ReNcell CX (cell line): ENCODE data around the genes SCNN1G and COG7.

DNA sequence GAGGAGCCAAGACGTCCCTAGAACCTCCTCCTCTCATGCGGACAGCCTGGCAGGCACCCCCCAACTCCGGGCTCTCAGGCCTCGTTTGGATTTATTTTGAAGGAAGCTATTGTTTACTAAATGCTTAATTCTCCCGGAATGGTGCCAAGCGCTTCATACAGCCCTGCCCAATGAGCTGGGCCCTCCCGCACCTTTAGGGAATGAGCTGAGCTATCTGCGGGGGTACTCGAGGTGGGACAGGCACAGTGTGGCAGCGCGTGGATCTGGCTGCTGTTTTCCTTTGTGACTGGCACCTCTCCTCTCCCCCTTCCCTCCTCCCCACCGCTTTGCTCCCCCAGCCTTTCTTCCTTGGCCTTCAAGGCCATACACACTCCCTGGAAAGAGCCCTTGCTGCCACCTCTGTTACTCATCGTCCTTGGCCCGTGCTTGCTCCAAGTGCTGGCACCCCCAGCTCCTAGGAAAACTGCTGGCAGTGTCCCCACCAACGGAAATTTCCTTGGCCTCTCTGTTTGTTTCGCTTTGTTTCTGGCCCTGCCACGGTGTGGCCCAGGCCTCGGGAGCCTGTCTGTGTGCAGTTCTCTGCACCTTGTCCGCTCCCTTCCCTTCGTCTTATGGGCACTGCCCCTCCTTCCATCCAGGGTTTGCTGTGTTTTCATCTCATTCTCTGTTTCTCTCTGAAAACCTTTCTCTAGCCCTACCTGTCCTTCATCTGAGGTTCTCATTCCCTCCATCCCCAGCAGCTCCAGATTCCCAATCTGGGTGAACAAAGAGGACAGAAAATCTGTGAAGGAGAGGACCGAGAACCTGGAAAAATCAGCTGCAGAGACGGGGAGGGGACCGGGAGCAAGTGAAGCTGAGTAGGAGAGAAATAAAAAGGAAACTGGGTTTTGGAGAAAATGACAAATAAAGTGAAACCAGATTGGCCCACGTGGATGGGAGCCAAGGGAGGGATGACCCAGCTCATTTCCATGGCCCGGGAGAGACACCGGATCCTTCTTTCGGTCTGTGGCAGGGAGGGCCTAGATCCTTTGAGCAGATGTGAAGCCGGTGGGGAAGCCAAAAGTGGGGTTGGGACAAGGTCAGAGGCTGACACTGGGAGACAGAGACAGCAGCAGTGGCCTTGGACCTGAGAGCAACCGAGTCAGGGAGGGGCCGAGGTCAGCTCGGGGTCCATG, 50.2 kb upstream of the CDR2 start:
- PRO-cap, result bidirectional peak, plus-strand start at position 229 of the sequence, minus-strand start at position 81 of the sequence; bidirectional peak, plus-strand start at position 730 of the sequence, minus-strand start at position 607 of the sequence

- PRO-cap, result no peak
These were observed 9.2 kb downstream of the USP31 start for GRCh38 chr16:23139829-23140621.

DNA sequence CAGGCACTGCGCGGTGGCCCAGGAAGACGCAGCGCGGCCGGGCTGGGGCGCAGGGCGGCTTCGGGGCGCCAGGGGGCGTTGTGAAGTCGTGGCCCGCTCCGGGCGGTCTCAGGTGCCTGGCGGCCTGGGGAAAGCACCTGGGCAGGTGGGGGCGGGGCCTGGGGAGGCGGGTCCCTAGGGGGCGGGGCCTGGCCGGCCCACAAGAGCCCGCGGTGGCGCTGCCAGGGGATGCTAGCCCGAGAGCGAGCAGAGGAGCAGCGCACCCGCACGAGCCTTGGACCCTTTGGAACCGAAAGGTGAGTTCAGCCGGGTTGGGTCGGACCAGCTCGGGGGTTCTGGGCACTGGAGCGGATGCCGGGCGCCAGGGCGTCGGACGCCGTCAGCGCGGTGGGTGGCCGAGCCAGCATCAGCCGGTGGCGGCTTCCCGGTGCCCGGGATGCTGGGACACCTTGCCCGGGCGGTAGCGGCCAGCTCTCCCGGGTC, at the start of gene SCNN1G:
SCNN1G (plus strand) TSS at position 228 of the 483 bp plus-strand sequence.
- PRO-cap, result no peak

- PRO-cap, result bidirectional peak, plus-strand start at chr16:23452784, minus-strand start at chr16:23452672
These were observed at the start of gene COG7 for GRCh38 chr16:23452483-23453558. COG7 (minus strand) TSS chr16:23453189.

- PRO-cap, result no peak
These were observed 12.9 kb upstream of the COG7 start for GRCh38 chr16:23465922-23466204.

GRCh38 chr16:23508509-23509567, 1.5 kb downstream of the GGA2 start:
- PRO-cap, result no peak

DNA sequence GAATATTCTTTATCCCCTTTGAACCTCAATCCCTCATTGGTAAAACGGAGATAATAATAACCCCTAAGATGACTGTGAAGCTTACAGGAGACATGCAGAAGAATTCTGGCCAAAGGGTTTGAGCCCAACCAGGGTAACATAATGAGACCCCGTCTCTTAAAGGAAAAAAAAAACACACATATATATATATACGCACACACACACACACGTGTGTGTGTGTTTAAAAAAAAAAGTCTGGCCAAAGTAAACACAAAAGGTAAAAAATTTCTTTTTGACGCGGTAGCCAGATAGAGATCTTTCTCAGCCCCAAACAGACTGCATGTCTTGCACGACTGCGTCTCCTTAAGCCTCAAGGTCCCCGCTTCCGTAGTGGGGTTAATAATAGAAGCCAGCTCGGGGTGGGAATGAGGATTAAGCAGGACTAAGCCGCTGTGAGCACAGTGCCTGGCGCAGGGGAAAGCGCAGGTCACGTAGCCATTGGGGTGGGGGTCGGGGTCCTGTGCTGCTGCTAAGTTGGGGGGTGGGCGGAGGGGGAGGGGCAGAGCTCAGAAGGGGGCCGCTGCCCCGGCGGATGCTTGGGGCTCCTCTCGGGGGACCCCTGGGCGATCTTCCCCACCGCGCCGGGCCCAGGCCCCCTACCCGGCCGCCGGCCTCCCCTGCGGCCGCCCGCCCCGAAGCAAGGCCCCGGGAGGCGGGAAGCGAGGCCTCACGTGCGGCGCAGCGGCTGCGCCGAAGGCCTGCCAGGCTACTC, 551 bp downstream of the GGA2 start:
- PRO-cap, result bidirectional peak, plus-strand start at position 444 of the sequence, minus-strand start at position 330 of the sequence

- PRO-cap, result no peak
These were observed 4.5 kb upstream of the GGA2 start for GRCh38 chr16:23514833-23515253.

- PRO-cap, result no peak
These were observed 13.4 kb downstream of the UBFD1 start for GRCh38 chr16:23570664-23571676.

- PRO-cap, result no peak
These were observed 10.4 kb downstream of the PLK1 start for GRCh38 chr16:23689076-23689595.

GRCh38 chr16:23729622-23730241, 16.7 kb upstream of the ERN2 start:
- PRO-cap, result no peak

DNA sequence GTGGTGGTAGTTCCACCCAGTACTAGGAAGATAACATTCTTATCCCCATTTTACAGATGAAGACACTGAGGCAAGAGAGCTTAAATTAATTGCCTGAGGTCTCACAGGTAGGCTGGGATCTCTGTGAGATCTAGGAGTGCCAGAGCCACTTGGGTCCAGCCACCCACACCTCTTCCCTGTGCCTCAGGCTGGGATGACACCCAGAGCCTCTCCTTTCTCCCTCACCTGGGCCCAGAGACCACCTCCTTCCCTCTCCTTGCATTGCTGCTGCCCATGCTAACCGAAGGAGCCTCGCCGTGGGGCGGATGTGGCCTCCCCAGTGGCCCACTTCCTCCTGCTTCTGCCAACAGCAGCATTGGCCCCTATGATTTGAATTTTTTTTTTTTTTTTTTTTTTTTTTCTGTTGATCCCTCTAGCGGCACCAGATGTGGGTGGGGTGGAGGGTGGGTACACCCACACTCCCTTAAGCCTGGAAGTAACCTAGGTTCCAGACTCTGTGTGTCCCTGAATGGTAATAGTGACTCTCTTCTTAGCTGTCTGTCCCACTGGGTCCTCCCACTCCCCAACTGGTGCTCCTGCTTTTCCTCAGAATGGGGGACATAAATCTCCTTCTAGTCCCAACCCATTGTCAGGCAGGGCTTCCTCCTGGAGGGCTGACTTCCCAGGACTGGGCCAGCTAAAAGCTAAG, 114.1 kb downstream of the PRKCB start:
- PRO-cap, result no peak

GRCh38 chr16:24014100-24014662, 178.4 kb downstream of the PRKCB start:
- PRO-cap, result no peak

GRCh38 chr16:24759175-24759917, 29.9 kb downstream of the TNRC6A start:
- PRO-cap, result no peak

DNA sequence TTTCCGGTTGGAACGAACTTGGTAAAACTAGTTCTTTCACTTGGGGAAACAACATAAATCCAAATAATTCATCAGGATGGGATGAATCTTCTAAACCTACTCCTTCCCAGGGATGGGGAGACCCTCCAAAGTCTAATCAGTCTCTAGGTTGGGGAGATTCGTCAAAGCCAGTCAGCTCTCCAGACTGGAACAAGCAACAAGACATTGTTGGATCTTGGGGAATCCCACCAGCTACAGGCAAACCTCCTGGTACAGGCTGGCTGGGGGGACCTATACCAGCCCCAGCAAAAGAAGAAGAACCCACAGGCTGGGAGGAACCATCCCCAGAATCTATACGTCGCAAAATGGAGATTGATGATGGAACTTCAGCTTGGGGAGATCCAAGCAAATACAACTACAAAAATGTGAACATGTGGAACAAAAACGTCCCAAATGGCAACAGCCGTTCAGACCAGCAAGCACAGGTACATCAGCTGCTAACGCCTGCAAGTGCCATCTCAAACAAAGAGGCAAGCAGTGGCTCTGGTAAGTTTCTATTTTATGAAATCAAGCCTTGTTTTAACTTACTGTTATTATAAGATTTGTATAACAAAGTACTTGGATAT, 54.4 kb upstream of the SLC5A11 start:
- PRO-cap, result no peak

DNA sequence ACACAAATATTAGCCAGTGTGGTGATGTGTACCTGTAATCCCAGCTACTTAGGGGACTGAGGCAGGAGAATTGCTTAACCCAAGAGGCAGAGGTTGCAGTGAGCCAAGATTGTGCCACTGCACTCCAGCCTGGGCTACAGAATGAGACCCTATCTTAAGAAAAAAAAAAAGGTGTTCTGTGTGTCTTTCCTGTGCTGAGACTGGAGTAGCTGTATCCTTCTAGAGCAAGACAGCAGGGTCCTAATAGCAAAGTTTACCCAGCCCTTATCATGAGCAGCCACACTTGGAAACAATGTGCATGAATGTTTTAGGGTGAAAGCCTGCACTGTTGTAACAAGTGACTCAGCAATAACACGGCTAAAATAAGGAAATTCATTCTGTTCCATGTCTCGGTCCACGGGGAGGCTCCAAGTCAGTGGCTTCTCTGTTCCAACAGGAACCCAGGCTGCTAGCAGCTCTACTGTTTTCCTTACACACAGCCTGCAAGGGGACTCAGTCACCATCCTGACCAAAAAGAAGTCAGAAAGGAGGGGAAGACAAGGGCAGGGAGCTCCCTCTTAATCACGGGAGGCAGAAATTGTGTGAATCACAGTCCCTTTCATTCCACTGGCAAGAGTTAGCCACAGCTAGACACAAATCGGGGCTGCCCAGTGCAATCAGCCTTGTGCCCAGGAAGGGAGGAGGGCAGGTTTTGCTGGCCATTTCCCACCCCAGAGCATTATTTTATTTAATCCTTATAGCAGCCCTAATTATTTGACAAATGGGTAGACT, 7.0 kb upstream of the SLC5A11 start:
- PRO-cap, result no peak

DNA sequence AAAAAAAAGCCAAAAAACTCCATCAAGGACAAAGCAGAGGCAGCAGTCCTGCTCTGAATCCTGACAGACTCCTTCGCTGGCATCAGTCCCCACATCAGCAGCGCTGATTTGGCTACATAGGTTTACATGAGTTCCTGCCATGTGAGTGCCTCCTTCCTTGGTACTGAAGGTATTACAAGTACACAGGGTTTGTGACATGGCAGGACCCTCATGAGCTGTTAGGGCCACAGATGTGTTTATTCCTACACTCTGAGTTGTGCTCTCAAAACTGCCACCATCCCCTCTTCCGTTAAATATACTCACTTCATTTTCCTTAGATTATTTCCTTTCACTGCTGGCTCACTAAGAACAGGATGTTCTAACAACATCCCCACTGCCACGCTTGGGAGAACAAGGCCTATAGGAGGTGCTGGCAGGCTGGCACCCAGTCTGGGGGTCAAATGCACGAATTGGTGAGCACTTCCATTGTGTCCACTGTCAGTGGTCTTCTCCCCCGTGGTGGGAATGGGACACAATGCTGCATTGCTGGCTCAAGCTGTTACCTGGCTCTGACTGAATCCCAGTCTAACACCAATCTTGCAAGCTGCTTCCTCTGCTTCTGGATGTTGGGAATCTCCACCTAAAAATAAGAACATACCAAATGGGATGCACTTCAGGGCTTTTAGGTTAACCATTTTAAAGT, 47.2 kb downstream of the ARHGAP17 start:
- PRO-cap, result no peak

DNA sequence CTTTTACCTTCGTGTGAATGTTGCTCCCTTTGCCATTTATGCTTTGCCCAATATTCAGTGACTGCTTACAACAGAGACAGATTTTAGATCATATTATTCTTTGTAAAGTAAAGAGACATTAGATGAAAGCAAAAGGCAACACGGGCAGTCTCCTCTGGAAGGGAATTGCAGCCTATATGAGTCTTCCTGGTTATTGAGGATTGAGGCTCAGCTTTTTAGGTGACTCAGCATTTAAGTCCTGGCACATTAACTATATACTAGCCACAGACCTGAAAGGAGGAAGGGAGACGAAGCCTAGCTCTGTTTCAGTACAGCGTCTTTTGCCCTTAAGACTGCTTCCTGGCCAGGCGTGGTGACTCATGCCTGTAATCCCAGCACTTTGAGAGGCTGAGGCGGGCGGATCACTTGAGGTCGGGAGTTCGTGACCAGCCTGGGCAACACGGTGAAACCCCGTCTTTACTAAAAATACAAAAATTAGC, 33.3 kb upstream of the ARHGAP17 start:
- PRO-cap, result bidirectional peak, plus-strand start at position 410 of the sequence, minus-strand start at position 172 of the sequence

DNA sequence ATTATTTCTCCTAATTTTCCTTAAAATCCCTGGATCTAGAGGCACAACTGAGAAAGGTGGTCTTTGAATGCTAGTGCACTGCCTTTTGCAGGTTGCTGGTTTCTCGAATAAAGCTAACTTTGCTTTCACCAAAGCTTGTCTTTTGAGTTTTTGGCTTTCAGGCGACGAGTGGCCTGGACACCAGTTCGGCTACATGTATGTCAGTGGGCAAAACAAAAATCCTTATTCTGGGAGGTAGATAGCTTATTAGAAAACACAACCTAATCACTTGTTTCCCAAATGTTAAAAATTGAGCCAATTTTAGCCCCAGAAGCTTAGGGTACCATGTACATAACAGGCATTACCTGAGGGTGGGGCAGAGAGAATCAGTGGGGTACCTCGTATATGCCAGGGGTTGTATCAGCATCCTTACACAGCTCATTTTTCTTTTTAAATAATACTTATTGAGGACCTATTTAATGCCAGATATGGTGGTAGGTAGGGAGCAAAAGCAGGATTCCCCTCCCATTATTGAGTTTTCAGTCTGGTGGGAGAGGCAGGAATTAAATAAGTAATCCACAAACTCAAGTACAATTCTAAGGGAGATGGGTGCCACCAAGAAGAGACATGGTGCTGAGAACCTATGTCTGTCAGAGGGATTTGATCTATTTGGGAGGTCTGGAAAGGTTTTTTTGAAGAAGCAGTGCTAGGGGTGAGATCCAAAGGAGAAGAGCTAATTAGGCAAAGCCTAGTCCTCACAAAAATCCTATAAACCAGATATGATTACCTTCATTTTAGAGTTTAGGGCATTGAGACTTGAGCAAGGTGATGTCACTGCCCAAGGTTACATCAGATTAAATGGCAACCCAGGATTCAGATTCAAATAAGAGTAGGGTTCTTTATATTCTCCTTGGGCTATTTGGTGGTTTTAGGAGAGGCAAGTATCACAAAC, 3.6 kb upstream of the ZKSCAN2 start:
- PRO-cap, result no peak

DNA sequence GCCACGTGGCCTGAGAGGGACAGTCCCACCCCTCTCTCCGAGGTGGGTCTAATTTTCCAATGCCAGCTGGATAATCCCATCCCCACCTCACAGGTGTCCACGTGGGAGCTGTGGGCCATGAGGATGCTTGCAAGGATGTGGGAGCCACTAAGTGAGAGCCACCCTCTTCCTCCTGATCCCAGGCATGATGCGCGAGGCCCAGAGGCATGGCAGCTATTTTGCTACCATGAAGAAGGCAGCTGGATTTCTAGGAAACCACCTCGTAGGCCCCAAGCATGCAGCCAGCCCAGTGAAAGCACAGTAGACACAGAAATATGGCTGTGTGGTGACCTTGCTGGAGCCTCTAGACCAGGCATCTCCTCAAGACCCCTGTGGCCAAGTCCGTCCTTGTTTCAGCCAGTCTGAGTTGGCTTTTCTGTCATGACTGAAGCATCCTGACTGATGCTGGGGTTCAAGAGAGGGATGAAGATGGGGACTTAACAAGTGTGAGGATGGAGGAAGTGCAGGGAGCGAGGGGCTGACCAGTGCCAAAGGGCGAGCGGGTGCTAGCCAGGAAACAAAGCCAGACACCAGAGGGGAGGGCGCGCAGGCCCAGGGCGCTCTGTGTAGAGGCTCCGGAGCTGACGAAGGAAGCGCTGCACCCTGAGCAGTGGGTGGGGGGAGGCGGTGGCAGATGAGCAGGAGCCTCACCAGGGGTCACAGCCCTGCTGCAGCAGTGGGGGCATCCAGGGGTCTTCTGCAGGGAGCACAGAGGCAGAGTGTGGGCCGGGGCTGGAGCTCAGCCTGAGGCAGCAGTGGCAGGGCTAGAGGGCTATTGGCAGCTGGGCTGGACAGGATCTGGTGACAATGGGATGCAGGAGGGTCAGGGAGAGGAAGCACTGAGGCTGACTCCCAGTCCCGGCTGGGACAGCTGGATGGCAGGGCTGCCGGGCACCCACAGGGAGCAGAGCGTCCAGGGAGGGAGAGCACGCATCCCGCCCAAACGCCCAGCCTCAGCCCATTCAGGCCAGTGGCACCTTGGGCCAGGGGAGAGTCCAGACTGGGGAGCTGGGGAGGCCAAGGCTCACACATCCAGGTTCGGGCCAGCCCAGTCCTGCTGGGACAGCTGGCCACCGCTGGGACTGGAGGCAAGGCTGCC, 20.7 kb downstream of the KDM8 start:
- PRO-cap, result no peak